Pericardium fibroblast (primary cell): ENCODE measurements around the genes UBTF and RUNDC3A.

GRCh38 chr17:43848332-43848944, 1.5 kb downstream of the CD300LG start:
- RAMPAGE, long total RNA, result no peak

DNA sequence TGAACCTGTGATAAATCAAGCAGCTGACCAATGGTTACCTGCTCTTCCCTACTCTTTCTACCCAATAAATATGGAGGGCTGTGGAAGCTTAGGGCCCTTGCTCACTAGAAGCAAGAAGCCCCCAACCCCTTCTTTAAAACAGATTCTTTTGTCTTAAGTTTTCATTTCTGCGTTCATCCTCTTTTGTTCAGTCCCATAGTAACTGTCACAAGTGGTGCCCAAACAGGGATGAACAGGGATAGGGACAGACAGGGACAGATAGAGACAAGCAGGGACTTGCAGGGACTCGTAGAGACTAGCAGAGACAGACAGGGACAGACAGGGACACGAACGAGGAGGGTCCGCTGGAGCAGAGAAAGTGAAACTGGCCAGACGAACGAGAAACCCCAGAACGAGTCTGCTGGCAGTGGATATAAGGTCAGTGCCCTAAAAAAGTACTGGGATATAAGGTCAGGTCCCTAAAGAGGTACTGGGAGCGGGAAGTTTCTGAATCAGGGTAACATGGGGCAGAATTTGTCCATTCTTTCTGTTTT, 25.3 kb downstream of the CD300LG start:
- RAMPAGE, long total RNA, result no peak

- RAMPAGE, long total RNA, result no peak
Observed at GRCh38 chr17:43937524-43937849, 4.8 kb downstream of the PPY start.

GRCh38 chr17:44019210-44020109, 4.7 kb upstream of the TMEM101 start:
- RAMPAGE, long total RNA, result no peak

DNA sequence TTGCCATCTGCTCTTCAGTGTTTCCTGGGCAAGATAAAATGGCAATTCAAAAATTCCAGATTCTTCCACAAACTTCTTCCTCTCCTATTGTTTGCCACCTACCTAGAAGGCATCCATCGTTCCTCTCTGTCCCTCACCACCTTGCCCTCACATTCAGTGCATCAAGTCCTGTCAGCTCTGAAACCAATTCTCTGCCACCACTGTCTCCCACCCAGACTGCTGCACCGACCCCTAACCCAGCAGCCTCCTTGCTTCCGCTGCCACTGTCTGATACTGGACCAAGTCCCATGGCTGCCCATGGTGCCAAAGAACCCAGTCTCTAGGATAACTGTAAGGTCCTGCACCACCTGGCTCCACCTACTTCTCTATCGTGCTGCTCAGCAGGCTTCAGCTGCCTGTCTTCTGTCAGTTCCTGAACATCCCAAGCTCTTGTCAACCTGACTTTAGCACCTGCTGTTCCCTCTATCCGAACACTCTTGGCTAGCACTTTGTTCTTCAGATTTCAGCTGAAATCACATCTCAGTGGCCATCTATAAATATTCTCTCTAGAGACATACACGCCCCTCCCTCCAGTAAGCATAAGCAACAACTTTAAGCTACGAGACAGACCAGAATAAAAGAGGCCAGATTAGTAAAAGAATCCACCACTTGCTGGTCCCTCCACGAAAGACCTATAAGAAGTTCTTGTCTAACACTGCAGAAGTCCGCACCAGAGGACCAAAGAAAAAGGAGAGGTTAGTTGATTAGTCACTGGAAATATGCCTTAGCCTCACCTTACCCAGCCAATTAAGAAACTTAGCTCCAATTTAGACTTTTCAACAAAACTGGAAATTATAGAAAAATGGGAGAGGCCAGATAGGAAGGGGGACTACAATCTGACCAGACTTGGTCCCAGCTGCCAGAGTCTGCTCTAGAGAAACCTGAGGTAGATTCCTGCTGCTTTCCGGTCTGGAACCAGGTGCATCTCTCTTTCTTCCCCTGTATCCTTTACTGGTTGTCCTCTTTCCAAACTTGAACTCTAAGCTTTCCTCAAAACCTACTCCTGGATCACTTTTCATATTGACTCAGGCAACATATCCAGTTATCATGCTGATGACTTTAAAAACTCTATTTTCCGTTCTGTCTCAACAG, 15.1 kb upstream of the TMEM101 start:
- RAMPAGE, long total RNA, result no peak

GRCh38 chr17:44108041-44108632, 15.3 kb downstream of the HDAC5 start:
- RAMPAGE, long total RNA, result no peak

- RAMPAGE, long total RNA, result no peak
Observed at GRCh38 chr17:44130842-44131272, 7.4 kb upstream of the HDAC5 start.

GRCh38 chr17:44191362-44191984, 4.7 kb downstream of the TMUB2 start:
- RAMPAGE, long total RNA, result no peak

DNA sequence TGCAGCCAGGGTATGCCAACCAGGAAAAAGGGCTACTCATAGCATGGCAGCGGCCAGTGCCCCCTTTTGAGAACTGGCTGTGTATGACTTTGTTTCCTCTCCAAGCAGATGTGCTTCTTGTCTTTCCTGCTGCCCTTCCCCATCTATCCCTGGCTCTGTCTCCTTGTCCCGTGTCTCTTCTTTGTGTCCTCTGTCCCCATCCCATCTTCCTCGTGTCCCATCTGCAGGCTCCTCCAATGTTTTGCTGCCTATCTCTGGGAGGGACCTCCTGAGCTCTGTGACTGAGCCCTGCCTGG, 4.8 kb downstream of the UBTF start:
- RAMPAGE, long total RNA, result no peak

DNA sequence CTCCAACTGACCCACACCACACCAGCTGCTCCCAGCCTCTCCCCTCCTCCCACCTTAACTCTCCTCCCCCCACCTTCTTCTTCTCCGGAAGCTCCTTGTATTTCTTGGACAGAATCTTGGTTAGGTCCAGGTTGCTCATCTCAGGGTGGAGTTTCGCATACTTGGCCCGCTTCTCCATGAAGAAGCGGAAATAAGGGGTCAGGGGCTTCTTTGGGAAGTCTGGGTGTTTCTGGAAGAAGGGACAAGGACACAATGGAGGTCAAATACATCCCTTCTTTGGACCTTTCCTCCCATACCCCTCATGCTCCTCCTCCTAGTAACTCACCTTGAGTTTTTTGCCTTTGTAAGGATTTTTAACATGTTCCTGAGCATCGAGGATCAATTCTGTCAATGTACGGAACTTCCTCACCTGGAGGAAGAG, 3.9 kb downstream of the UBTF start:
- RAMPAGE, long total RNA, result no peak

DNA sequence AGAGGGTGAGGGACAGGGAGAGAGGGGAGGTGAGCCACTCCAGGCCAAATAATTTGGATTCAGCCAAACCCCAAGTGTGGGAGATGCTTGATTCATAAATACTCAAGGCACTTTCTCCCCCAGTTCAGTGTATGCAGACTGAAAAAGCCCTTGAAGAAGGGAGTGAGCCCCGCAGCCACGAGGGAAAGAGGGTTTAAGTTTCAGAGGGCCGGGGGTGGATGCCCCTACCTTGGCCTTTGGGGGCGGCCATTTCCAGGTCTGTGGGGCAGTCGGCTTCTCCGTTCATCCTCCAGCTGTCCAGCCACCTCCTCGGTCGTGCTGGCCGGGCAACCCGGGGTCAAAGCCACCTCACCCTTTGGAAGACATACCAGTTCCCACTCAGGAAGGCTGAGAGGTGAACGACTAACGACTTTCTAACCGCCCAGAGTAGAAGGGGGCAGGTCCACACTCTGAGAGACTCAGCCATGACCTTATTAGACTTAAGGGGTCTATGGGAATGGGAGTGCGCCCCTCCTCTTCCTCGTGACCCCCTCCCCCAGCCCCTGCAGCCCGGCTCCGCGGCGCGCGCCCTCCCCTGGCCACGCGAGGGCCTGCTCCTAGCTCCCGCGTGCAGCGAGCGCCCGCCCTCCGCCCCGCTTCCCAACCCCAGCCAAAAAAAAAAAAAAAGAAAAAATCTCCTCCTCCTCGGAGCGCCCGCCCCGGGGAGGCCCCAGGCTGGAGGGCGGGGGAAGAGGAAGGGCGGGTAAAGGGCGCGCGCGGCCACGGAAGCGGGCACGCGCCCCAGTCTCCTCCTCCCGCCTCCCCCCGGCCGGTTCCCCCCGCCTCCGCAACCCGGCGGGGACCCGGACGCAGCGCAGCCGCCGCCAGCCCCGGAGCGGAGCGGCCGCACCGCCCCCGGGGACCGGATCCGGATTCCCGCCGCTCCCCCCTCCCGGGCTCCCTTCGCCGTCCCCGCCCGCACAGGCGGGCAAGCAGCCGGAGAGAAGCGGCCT, 1.2 kb downstream of the UBTF start:
- RAMPAGE, long total RNA, result no peak

GRCh38 chr17:44219342-44220285, at the start of gene UBTF:
TSS of gene UBTF (minus strand) at chr17:44219675.
- RAMPAGE, long total RNA, result start-site peak on the minus strand at chr17:44219491-44219532, 245 and 121 reads in 2 replicates

DNA sequence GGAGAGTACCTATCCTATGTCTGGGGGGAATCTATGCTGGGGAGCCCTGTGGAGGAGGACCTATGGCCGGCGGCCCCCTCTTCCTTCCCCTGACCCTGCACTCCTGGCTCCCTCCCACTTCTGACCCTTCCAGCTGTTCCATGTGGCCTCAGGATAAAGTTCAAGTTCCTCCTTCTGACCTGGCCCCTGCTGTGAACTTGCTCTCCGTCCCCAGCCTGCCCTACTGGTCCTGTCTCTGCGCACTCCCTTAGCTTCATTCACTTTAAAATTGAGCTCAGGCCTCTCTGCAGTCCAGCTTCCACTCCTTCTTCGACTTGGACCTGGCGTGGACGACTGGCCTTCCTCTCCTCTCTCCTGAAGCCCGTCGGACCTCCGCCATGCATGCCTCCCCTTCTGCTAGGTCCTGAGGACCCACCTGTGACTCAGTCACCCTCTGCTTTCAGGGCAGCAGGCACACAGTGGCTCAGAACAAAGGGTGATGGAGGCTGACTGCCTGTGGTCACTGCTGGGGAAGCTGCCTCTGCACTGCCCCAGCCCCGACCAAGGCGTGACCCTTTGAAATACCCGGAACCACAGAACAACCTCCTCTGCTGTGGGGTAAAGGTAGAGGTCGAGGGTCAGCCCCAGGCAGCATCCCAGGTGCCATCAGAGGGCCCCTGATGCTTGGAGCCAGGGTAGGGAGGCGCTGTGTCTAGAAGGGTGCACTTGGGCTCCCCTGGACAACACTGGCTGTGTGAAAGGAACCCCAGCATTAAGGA, 12.3 kb upstream of the SLC4A1 start:
- RAMPAGE, long total RNA, result no peak

GRCh38 chr17:44307525-44308738, at the start of gene RUNDC3A:
TSS of gene RUNDC3A (plus strand) at chr17:44308601.
- RAMPAGE, long total RNA, result no peak

- RAMPAGE, long total RNA, result no peak
Observed at GRCh38 chr17:44323706-44324160, 890 bp downstream of the SLC25A39 start.

DNA sequence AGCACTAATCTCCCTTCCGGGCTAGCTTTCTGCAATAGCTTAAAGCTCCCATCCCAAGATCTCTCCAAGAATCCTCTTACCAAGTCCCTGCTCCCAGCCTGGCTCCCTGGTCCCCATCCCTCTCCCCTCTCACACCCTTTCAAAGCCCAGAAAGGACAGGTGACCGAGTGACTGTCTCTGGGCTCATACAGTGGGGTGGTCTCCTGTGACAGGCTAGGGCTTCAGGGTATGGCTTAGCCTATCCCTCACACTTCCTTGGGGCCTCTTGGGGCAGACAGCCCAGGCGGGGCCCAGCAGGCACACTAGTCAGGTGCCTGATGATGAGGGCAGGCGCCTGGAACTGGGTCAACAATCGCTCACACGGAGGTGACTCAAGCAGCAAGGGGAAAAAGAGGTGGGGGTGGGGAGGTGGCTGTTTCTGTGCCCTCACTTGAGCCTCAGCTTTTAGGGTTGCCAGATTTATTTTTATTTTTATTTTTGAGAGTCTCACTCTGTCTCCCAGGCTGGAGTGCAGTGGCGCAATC, 6.5 kb upstream of the GRN start:
- RAMPAGE, long total RNA, result no peak

DNA sequence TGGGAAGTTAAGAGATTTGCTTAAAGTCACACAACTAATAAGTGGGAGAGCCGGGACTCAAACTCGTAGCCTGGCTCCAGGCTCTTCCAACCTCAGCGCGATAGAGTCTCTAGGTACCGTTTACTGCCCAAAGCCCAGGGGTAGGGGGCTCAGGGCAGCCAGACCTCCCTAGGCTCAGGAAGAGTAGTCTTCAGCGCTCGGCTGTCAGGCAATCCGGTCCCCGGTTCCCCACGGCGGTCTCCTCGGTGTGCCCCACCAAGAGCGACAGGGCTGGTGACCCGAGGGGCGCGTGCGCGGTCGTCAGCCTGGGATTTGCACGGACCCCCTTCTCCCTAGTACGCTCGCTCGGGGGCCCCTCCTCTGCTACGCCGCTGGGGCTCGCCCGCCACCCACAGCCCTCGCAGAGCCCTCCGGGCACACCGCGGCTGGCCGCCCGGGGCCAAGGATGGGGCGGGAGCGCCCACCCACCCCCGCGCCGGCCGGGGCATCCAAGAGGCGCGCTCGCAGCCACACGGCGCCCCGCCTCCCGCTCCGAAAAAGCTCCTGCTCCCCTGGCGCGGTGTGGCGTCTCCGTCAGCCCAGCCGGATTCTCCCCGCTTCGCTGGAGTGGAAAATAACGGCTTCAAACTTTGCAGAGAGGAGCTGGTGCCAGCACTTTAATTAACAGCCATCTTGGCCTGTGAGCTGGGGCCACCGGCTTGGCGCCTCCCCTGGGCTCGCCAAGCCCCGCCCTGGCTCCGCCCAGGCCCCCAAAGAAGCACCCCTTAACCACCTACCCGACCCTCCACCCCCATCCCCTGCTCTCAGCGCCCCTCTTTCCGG, 2.1 kb upstream of the C1QL1 start:
- RAMPAGE, long total RNA, result no peak

DNA sequence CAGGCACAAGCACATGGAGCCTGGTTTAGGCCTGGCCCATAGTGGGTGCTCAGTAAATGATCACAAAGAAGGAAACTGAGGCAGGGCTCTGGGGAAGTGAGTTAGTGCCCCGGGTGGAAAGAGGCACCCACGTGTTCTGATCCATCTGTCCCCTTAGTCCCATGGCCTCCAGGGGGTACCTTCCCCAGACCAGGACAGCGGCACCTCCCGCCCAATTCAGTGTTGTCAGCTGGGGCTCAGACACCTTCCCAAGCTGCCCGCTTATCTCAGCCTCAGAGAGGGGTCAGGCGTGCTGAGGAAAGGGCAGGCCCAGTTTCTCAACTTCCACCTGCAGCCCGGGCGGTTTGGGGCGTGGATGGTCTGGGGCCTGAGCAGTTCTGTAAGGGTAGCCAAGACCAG, 5.2 kb downstream of the PLCD3 start:
- RAMPAGE, long total RNA, result no peak

GRCh38 chr17:45147146-45148012, 896 bp upstream of the HEXIM1 start:
- RAMPAGE, long total RNA, result no peak

DNA sequence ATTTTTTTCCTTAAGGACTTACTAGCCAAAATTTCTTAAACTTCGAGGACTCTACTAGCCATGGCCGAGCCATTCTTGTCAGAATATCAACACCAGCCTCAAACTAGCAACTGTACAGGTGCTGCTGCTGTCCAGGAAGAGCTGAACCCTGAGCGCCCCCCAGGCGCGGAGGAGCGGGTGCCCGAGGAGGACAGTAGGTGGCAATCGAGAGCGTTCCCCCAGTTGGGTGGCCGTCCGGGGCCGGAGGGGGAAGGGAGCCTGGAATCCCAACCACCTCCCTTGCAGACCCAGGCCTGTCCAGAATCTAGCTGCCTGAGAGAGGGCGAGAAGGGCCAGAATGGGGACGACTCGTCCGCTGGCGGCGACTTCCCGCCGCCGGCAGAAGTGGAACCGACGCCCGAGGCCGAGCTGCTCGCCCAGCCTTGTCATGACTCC, 873 bp downstream of the HEXIM1 start:
- RAMPAGE, long total RNA, result no peak